ENCODE data around the gene ADI1.

DNA sequence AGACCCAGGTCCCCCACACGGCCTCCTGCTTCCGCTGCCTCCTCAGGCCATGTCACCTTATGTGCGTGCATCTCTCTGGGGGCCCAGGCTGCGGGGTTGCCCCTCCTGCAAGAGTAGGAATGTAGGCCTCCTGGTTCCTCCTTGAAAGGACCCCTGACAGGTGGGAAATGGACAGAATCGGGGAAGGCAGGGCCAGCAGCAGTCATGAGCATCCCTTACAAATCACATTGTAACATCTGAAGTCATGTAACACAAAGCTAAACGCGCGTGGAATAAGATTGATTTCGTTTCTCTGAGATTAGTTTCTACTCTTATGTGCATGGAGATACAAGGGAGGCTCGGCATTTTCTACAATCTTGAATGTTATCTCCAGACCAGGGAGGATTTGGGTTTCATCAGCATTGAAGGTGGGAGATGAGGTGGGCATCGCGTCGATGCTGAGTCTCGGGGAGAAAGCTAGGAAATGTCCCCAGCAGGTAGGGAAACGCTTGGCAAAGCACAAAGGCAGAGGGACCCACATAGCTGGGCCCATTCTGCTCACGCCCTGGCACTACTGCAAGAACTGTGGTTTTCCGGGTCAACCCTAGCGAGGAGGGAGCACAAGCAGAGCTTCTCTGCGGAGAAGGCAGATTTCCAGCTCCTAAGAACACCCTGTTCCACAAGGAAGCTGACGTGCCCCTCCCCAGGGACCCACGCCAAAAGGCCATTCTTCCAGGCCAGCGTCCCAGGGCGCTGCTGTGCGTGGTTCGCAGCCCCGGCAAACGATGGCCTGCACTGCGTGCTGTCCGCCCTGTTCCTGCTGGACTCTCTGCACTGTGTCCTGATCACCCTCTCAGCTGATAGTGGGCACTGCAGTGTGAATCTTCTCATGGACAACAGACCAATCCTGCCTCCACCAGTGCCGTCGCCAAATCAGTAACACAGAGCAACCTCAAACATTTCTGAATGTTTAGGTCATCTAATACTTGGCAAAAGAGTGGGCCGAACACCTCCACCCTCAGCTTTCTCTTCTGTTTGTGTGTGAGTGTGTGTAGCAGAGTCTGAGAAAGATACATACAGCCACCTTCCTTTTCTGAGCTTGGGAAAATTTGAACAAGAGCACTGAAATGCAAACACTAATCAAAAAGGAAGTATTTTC is 49.3 kb downstream of the ADI1 start:
- PRO-cap, result bidirectional peak, plus-strand start at position 706 of the sequence, minus-strand start at position 766 of the sequence; bidirectional peak, plus-strand start at position 1,011 of the sequence, minus-strand start at position 810 of the sequence

DNA sequence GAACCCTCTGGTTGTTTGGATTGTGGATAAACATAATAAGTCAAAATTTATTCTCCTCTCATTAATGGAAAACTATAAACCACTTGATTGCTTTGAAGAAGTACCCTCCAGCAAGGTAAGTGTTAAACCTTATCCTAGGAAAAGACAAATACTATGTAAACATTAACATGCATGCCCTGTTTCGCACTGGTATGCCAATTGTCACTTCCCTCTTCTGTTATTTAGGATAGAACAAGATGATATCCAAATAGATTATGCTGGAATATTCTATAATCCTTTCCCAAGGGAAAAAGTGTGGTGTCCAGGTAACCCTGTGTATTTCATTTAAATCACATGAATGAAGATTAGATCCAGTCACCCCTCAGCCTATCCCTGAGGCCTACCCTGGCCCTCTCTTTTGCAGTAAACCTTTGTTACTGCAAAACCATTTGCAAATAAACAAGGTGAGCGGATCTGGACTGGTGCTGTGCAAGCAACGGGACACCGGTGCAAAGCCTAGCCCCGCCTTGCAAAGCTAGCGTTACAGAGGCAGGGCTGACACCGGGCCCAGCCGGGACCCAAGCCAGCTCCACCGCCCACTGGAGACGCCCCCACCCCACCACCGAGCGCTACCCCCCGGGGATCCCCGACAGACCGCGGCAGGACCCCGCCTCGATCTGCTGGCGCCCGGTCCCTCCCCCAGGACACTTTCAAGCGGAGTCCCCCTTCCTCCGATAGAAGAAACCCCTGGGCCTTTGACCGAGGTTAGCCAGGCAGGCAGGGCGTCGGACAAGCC is 1.1 kb downstream of the ADI1 start:
- PRO-cap, result no peak

DNA sequence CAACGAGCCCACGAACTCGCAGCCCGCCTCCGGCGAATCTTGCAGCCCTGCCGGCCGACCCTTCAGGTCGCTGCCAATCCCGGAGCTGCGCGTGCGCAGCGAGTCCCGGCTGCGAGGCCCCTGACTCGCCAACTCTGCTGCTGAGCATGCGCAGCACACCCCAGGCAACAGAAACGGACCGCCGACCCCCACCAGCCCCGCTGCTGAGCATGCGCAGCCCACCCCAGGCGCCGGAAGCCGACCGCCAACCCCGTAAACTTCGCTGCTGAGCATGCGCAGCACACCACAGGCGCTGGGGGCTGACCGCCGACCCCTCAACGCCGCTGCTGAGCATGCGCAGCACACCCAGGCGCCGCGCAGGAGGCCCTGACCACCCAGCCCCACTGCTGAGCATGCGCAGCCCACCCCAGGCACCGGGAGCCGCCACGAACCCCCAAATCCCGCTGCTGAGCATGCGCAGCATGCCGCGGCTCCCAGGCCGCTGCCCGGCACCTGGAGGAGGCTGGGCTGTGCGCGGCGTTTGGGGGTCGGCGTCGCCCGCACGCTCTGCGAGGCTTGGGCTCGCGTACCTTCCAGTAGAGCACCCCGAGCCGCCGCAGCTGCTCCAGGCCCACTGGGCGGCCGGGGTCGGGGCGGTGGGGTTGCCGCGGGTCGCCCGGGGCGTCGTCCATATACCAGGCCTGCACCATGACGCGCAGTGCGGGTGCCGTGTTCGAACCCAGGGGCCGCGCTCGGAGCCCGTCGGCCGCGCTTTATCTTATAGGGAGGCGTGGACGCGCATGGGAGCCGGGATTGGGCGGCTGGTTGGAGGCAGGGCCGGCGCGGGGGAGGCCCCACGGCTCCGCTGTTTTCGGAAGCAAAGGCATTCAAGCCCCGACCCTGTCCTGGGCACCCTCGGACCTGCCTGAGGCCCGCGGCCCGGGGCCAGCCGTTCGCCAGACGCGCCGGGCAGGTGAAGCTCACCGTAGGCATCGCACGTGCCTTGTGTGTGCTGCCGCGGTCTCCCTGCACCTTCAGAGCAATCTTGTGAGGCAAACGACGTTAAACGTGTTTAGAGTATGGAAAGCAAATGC is at the start of gene ADI1:
Gene ADI1, minus strand, starts transcription at position 733 of the 1,073 bp plus-strand sequence.
- PRO-cap, result bidirectional peak, plus-strand start at position 462 of the sequence, minus-strand start at position 78 of the sequence; bidirectional peak, plus-strand start at position 876 of the sequence, minus-strand start at position 733 of the sequence

DNA sequence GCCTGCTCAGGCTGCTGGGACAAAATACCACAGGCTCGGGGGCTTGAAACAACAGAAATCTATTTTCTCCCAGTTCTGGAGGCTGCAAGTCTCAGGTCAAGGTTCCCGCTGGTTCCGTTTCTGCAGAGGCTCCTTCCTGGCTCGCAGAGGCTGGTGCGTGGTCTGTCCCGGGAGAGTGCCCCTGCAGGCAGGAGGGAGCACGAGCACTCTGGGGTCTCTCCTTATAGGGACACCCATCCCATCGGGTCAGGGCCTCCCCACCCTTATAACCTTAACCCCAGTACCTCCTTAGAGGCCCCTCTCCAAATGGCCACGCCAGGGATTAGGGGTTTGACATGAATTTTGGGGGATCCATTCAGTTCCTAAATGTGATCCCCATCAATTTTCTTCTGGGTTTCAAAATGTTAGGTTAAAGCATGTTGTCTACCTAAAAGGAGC is 17.4 kb upstream of the ADI1 start:
- PRO-cap, result unidirectional peak, minus-strand start at position 122 of the sequence

- PRO-cap, result no peak
Observed at GRCh38 chr2:3611049-3611703, 16.3 kb downstream of the COLEC11 start.

DNA sequence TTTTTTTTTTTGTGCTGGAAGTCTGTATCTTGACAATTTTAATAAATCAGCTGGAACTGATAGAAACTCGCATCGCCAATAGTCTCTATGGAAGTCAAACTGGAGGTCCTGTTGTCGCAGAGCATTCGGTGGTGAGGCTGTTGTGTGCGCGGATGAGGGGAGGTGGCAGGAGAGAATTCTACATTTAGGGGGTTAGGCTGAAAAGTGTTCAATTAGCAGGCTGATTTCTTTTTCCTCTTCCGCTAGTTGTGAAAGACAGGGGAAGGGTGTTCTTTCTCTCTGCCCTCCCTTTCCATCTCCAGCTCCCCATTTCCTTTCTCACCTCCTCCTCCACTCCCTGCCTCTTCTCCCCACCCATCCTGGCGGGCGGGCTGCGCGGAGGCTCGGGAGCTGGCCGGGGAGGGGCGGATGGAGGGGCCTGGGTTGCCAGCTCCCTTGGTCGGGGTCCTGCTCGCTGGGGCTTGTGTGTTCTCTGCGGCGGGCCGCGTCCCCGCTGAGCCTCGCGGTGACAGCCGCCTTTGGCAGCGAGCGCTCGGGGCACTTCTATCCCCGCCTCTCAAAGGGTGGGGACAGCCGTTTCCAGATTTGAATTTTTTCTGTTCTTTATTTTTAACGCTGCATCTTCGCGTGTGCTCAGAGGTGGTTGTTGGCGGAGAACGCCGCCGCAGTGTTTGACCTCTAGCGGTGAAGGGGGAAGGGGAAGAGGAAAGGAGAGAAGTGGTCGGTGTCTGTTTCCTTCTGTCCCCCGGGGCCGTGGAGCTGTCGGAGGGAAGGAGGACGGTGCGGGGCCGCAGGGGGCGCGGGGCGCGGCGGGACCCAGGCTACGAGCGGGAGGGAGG is 3.6 kb downstream of the SOX11 start:
- PRO-cap, result no peak

DNA sequence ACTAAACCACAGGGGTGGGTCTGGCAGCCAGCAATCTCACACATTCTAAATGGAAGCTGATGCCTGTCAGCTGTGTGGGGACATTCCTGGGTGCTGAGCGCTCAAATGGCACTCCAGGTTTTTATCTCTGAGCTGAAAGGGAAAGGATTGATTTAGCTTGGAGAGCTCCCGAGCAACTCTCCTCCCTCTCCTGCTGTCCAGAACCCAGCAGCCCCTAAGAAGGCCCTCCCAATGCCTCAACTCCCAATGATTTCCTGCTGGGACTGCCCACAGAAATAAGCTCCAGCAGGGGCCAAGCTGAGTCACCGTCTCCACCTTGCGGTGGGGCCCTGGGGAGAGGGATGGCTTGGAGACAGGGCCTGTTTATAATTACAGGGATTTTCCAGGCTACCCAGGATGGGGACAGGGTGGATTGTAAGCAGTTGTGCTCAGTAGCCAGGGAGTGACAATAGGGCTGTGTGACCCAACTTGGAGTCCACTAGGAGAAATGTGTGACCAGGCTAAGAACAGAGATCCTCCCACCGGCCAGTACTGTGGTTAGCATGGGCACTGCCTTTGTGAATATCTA is 223.1 kb downstream of the SOX11 start:
- PRO-cap, result no peak

DNA sequence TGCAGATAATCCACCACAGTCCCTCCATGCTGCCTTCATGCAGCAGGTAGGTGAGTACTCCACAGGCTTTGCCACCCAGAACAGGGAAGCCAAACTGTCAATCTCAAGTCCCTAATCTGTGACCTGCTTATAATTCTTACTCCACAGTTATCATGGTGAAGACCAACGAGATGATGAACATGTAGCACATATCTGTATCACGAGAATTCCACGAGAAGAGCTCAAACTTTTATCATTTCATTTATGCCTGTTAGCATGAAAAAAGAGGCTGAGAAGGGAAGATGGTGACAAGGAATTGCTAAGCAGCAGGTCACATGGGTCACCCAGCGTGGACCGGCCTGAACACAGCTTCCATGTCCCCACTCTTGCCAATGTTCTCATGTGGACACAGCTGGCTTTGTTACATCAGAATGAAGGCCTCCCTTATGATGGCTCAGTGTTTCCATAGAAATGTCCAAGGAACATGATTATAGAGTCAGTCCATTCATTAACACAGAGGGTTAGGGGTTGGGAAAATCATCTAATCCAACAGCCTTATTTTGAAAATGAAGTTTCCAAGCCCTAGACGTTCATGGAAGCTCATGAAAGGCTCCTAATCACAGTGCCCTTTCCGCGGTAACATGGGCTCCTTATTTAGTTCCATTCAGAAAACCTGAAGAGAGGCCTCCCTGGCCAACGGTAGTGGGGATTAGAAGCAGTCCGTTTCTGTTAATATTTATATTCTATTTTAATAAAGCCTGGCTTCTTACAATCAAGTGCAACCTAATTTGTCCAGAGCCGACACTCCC is 215.4 kb downstream of the CMPK2 start:
- PRO-cap, result no peak

GRCh38 chr2:6866165-6866408 is 380 bp upstream of the CMPK2 start:
- PRO-cap, result no peak

- PRO-cap, result no peak
Observed at GRCh38 chr2:6916934-6917125, 382 bp upstream of the RNF144A start.

- PRO-cap, result no peak
Observed at GRCh38 chr2:6942959-6943648, 25.9 kb downstream of the RNF144A start.

- PRO-cap, result no peak
Observed at GRCh38 chr2:6960712-6961253, 43.6 kb downstream of the RNF144A start.

DNA sequence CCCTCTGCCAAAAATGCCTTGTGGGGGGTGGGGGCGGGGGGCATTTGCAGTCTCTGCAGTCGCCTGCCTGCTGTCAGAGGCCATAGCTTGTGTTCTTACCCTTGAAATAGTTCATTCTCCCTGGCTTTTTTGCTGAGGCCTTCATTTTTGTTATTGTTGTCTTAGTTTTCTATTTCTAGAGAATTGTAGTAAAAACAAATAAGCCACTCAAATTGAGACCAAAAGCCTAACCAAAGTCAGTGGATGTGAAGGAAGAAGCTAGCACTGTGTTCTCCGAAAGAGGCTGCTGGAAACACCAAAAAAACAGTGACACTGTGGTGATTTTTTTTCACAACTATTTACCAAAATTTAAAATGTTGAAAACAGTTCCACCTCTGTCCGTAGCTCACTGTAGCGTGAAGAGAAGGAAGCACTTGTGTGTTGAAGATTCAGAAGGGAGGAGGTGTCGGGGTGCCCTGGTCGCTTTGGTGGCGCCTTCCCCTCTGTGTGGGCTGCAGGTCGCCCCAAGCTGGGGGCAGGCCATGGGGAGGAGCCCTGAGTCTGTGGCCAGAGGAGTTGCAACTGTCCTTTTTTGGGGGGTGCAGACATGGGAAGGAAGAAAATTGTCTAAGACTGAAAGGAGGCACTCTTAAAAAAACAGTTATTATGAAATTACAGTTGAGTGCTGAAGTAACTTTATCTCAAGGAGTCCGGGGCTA is 81.8 kb downstream of the RNF144A start:
- PRO-cap, result no peak

GRCh38 chr2:7007779-7009039 is 91.0 kb downstream of the RNF144A start:
- PRO-cap, result unidirectional peak, plus-strand start at chr2:7008323; bidirectional peak, plus-strand start at chr2:7008755, minus-strand start at chr2:7008559

DNA sequence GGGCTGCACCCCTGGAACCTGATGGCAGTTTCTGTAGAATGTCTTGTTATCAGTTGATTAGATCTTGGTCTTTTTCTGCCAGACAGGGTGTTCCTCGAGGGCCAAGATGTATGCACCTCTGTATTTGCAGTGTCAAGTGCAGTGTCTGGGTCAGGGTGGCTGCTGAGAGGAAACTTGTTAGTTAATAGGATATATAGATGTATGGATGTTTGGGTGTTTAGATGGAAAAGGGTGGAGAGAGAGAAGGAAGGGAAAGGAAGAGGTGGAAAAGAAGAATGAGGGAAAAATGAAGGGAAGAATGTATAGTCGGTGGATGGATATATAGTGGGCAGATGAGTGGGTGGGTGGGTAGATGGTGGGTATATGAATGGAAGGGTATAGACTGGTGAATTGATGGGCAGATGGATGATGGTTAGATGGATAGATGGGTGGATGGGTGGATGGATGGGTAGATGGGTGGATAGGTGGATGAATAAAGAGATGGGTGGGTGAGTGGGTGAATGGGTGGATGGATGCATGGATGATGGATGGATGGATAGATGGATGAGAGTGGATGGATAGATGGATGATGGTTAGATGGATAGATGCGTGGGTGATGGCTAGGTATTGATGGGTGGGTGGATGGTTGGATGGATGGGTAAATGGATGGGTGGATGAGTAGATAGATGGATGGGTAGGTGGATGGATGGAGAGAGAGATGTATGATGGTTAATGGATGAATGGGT is 121.3 kb downstream of the RNF144A start:
- PRO-cap, result no peak

DNA sequence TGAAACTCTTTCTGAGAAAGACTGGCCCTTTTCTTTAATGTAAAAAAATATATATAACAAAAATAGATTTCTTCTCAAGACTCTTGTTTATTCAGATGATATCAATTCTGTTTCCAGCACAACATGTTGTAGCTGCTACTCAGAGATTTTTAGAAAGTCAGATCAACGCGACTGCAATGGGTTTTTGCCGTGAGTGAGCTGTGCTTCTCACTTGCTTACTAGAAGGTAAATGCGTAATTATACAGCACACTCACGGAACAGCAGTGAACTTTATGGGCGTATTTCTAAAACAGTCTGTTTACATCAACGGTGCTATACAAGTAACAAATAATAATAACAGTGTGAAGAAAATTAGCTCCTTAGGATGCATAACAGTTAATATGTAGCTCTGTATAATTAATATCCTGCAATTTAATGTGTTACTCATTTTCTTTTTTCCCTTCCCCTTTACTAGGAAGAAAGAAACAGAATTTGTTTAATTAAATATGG is 533.6 kb downstream of the RNF144A start:
- PRO-cap, result no peak

DNA sequence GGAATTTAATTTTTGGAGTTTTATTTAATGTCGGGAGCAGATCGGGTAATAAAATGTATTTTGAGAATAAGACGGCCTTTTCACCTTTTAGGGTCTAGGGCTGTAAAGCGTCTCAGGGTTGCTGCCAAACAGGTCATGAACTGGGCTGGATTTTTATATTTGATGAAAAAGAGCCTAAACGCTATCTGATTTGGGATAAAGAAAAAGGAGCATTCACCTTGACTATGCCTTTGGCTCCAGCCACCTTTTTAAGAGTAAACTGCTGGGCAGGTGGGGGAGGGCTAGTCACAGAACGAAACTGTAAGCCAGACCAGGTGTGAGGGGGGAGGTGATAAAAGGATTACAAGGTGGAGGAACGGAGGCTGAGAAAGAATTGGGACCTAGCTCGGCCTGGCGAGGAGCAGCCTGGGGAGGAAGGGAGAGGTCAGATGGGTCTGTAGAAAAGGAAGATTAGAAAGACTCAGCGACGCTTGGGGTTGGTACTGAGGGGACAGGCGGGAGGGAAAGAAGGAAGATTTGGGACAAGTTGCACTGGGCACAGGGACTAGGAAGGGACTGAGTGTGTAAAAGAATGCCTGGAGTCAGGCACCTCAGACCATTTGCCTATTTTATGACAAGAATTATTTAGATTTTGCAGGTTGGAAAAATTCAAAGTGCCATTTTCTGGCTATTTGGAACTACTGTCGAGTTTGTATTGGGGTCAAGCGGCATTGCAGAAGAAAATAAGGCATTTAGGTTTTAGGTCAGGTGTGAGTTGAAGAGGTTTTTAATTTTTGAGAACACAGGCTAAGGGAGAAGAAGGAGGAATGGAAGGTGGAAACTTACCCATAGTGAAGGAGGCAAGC is 805.3 kb upstream of the ID2 start:
- PRO-cap, result no peak

DNA sequence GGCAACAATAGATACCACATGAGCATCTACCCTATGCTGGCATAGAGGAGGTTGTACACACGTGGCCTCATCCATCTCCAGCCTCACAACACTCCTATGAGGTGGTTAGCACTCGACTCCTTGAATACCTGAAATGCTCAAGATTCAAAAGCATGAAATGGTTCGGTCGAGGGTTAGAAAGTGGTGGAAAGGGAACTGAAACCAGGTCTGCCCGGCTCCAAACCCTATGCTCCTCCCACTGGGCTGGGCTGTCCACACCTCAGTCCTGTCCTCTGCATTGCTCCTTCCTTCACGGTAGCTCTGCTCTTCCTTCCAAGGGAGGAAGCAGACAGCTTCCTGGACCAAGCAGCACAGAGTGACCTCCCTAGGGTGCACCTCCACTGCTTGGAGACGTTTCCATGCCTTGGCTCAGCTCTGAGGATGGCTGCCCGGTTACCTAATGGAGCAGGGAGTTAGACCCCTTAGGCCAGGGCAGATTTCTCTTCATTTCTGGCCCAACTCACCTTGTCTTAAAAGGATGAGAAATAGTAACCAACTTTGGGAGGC is 565.1 kb upstream of the ID2 start:
- PRO-cap, result no peak

GRCh38 chr2:8123087-8123603 is 558.7 kb upstream of the ID2 start:
- PRO-cap, result no peak

GRCh38 chr2:8125548-8126451 is 556.1 kb upstream of the ID2 start:
- PRO-cap, result no peak

All from left cardiac atrium (tissue), 1 donor.